BE2C (cell line): ENCODE results near the gene MALRD1.

- RRBS, result no CpG with 5 or more reads among the region's 1 CpG
These were observed 31.0 kb downstream of the ST8SIA6 start for GRCh38 chr10:17423423-17423720.

GRCh38 chr10:17453620-17453917, 826 bp downstream of the ST8SIA6 start:
- RRBS, result 13% methylated on average over 7 of the region's 17 CpGs

GRCh38 chr10:17648171-17648932, 4.4 kb downstream of the STAM start:
- RRBS, result no CpG with 5 or more reads among the region's 11 CpGs

GRCh38 chr10:17730513-17731224, 21.3 kb upstream of the TMEM236 start:
- RRBS, result no CpG with 5 or more reads among the region's 9 CpGs

DNA sequence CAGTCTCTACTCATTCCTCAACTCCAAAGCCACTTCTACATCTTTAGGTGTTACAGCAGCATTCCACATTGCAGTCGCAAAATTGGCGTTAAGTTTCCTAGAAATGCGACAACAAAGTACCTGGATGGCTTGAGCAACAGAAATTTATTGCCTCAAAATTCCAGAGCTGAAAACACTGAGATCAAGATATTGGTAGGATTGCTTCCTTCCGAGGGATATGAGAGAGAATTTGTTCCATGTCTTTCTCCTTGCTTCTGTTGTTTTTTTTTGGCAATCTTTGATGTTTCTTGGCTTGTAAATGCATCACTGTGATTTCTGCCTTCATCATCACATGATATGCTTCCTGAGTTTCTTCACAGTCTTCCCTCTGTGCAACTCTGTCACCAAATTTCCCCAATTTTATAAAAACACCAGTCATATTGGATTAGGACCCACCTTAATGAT, 14.6 kb downstream of the TMEM236 start:
- RRBS, result no CpG with 5 or more reads among the region's 4 CpGs

- RRBS, result no CpG with 5 or more reads among the region's 2 CpGs
These were observed 80.9 kb downstream of the NSUN6 start for GRCh38 chr10:18570468-18570939.

- RRBS, result no CpG with 5 or more reads among the region's 4 CpGs
These were observed at the start of gene MALRD1 for GRCh38 chr10:19048577-19049280. MALRD1 (plus strand) TSS chr10:19048801.

- RRBS, result 19% methylated on average over 8 of the region's 32 CpGs
These were observed 984 bp upstream of the PLXDC2 start for GRCh38 chr10:19815143-19815752.

- RRBS, result no CpG with 5 or more reads among the region's 10 CpGs
These were observed 30.7 kb downstream of the PLXDC2 start for GRCh38 chr10:19846672-19847539.

DNA sequence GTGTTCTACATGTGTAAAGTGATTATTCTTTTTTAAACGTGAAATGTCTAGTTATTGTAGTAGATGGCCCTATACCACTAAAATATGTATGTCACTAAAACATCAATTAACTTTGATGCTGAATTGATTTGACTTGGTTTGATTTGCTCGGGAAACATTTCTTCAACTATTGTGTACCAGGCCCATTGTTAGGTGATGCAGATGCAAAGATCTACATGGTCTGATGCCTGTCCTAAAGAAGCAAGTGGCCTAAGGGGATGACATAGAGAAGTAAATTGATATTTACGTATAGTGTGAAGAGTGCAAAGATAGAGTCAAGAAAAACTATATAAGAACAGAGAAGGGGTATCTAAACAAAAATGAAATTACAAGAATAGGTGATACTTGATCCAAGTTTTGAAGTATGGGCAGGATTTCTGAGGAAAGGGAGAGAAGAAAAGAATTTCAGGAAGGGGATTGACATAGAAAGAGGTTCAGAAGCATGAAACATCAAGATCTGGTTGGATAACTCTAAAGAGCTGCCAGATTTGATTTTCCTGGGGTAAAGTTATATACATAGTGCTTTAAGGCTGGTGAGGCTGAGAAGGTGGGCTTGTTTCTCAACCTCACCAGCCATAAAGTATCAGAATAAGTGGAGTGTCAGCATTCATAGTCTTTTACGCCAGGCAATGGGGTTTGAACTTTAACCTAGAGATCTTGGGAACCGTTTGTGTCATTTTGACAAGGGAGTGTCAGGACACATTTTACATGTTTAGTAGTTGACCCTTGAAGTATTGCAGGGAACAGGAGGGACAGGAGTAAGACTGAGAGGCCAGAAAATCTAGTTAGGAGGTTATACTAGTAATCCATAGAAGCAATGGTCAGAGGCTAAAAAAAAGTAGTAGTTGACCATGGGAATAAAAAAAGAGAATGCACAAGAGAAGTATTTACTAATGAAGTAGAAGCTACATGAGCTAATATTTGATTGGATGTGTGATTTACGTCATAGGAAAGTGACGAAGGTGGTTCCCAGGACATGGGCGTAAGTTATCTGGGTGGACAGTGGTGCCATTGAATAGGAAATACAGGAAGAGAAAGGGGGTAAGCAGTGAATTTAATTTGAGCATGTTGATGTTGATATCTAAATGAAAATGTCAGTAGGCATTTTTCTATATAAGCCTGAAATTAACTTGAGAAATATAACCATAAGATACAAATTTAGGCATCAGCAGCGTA, 411.2 kb downstream of the PLXDC2 start:
- RRBS, result no CpG with 5 or more reads among the region's 9 CpGs

- RRBS, result no CpG with 5 or more reads among the region's 4 CpGs
These were observed 298.5 kb downstream of the NEBL start for GRCh38 chr10:20598597-20599057.

DNA sequence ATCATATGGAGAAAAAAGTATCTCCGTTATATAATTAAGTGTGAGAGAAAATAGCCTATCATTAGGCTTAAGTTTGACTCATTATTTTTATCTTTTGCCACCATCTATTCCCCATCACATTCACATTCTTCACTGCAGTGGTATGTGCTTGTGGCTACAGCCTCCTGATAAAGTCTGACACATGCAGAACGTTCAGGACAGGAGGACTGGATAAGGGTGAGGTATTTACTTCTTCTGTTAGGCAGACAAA, 5.8 kb downstream of the NEBL start:
- RRBS, result no CpG with 5 or more reads among the region's 2 CpGs

- RRBS, result no CpG with 5 or more reads among the region's 11 CpGs
These were observed 123.5 kb upstream of the NEBL start for GRCh38 chr10:21020414-21021175.

- RRBS, result no CpG with 5 or more reads among the region's 5 CpGs
These were observed 273.1 kb upstream of the NEBL start for GRCh38 chr10:21170097-21170718.

DNA sequence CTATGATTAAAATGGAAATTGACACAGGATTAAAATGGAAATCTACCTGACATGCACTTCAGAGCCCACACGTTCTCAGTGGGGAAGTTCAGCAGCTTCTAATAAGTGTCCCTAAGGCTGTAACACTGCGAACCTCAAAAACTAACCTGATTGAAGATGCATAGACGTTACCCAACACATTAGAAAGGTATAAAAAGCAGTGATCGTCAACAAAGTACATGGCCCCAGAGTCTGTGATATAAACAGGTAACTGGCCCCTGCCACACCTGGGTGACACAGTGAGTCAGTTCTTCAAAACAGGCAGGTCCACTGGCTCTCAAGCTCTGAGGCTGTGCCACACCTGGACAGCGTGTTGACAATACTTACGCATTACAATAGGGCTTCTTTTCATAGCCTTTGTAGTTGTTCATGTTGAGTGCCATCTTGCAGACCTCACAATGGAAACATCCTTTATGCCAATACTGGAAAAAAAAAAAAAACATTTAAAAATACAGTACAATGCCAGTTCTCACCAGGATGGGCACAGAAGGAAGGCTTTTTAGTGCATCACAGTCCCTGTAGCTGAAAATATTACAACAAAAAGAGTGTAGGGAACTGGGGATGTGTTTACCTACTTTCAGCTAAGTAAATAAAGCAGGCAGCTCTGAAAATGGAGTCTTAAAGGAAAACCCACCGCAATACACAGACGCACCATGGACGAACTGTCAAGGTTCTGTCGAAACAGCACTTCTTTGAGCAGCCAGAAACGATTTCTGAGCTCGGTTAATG, 275.1 kb upstream of the NEBL start:
- RRBS, result no CpG with 5 or more reads among the region's 12 CpGs

DNA sequence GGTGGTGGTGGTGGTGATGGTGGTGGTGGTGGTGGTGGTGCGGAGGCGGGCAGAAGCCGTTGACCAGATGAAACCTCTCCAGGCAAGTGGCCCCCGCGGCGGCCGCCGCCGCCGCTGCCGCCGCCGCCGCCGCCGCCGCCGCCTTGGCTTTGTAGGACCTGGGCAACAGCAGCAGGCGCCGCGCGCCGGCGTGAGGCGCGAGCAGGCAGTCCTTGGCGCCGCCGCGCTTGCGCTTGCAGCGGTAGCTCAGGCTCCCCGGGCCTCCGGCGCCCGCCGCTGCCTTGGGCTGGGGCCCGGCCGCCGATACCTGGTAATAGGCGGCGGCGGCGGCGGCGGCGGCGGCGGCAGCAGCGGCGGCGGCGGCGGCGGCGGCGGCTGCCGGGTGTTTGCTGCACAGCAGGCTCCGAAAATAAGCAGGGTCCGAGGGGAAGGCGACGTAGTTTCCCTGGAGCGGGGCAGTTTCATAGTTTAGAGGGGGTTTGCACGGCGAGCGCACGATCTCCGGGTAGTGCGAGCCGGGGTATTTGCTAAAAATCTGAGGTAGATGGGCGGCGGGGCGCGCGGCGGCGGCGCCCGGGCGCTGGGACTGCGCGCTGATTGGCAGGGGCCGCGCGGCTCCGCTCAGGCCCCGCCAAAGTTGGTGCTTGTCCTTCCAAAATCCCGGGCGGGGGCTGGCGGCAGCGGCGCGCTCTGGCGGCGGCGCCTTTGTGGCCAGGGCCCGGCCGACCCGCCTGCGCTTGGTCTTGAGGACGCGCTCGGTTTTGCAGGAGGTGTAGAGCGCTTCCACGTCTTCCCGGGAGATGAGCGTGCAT, 8.5 kb downstream of the SKIDA1 start:
- RRBS, result 1% methylated on average over 53 of the region's 107 CpGs

- RRBS, result no CpG with 5 or more reads among the region's 18 CpGs
These were observed 7.9 kb downstream of the SKIDA1 start for GRCh38 chr10:21517587-21518030.

DNA sequence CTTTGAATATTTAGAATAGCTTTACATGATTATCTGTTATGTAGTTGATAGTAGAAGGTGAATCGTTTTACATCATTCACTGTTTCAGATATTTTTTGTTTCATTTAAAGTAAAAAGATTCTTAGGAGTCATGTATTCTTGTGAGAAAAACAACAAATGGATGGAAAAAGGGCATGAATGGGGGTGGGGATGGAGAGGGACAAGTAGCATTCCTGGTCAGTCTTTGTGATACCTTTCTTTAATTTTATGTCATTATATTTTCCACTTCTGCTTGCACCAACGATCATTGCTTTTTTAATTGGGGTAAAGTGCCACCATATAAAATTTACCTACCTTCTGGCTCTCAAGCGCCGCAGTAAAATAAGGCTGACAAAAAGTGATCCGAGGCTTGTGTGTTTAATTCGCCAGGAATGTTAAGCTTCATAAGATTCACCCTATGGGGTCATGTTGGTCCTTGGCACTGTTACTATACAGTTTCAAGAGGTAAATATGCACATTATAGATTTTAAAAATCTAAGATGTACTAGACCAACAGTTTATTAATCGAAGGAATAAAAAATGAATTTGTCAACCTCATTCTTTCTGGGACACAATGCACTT, 3.3 kb upstream of the SKIDA1 start:
- RRBS, result no CpG with 5 or more reads among the region's 7 CpGs

DNA sequence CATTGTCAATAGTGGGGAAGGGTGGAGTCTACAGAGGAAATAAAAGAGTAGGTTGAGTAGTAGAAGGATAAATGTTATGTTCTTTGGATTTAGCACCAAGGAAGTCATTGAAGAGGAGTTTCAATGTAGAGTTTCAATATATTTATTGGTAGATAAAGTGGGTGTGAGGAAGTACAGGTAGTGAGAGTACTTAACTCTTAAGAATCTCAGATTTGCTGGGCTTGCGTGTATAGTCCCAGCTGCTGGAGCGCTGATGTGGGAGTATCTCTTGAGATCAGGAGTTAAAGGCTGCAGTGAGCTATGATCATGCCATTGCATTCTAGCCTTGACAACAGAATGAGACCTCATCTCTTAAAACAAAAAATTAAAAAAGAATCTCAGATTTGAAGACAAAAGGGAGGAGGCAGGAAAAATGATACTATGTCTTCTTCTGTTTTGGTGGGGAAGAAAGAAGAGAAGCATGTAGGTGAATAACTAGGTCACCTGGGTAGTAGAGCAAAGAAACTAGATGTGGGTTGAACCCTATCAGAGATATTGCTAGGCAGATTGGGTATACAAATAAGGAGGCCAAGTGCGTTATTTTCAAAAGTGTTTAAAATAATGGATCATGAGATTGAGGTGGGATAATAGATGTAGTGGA, 95.7 kb downstream of the MLLT10 start:
- RRBS, result no CpG with 5 or more reads among the region's 3 CpGs